Osteoblast (primary cell): ENCODE results near the genes OAS2, IQCD and TPCN1.

DNA sequence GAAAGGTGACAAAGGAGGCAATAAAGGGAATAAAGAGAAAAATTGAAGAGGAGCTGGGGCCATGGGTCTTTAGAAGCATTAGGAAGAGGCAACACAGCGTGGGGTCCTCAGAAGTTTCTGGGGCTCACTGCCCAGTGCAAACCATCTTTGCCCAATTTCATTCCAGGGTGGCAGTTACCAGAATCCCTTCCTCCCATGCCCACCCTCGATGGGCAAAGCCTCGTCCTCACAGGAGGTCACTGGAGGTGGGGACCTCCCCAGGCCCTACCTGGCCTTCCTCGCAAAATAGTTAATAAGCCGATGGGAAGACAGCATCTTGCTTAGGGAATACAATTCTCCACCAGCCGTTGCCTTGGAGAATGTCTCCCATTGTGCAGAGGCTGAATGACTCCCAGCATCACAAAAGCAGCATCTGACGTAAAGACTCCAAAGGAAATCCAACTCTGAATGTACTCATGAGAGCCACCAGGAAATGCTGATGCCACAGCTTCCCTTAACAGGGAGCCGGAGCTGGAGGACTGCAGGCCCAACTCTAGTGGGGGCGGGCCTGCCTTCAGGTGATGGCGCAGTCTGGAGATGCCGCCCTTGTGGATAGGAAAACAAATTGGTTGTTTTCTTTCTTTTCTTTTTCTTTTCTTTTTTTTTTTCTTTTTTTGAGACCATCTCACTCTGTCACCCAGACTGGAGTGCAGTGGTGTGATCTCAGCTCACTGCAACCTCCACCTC is 15.5 kb downstream of the CCDC63 start:
- CAGE, long polyA plus RNA: no peak
- RRBS: no CpG with 5 or more reads among the region's 11 CpGs

- CAGE, long polyA plus RNA: no peak
- RRBS: no CpG with 5 or more reads among the region's 6 CpGs
Measured at GRCh38 chr12:110908929-110909305, 11.5 kb downstream of the MYL2 start.

- CAGE, long polyA plus RNA: no peak
- RRBS: 41% methylated on average over 2 of the region's 25 CpGs
Measured at GRCh38 chr12:110965964-110966604, 45.7 kb upstream of the MYL2 start.

GRCh38 chr12:111247230-111247620 is 121.7 kb downstream of the PHETA1 start:
- CAGE, long polyA plus RNA: no peak
- RRBS: 80% methylated on average over 1 of the region's 10 CpGs

DNA sequence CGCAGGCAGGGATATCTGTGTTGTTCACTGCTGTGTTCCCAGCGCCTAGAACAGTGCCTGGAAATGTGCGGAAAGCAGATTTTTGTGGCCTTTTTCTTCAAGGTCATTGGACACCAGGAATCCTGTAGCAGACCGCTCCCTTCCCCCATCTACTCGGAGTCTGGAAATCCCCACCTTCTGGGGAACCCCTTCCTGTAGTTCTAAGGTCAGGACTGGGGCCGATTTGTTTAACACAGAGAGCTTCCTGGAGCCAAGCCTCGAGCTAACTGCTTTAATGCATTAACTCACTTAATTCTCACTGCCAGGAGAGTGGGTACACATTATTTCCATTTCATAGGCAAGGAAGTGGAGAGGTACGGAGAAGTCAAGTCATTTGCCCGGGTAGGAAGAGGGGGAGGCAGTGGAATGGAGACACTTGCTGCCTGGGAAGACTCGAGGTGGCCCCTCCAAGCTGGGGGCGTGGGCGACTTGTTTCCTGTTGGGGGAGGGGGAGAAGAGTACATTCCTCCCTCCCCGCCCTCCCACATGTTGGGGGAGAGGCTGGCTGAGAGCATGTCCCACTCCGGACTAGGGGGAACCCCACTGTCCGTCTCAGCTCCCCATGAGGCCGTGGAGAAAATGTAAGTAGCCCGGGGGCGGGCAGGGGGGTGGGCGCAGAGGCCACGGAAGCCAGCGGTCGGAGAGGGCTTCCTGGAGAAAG is 1.1 kb upstream of the SH2B3 start:
- CAGE, long polyA plus RNA: no peak
- RRBS: 16% methylated on average over 4 of the region's 22 CpGs

DNA sequence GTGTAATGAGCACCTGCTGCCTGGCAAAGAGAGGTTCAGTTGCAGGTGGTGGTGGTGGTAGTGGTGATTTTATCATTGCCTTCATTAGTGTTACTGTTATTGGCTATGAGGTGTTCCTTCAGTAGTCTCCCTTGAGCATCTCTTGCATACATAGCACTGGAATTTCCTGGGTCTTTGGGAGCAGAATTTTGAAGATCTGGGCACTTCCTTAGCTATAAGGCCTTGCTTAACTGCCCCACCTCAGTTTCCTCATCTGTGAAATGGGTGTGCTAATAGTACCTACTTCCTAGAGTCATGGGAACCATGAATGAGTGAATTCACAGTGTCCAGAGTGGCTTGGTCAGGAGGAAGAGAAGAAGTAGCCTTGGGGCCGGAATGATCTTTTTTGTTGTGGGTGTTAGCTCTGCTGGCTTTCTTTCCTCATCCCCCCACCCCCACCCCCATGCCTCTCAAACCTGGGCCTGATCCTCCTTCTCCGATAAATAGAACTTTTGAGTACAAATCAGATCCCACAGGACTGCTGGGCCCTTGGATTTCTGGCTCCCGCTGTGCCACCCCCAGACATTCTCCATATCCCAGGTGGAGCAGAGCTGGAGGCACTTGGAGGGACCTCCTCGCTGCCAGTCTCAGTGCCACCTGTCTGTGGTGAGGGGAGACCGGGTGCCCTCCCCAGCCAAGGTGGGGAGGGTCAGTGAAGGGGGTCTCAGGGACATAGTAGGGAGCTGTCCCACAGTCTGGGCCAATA is 2.4 kb downstream of the SH2B3 start:
- CAGE, long polyA plus RNA: no peak
- RRBS: no CpG with 5 or more reads among the region's 5 CpGs

GRCh38 chr12:111448838-111449244 is 43.1 kb downstream of the SH2B3 start:
- CAGE, long polyA plus RNA: no peak
- RRBS: no CpG with 5 or more reads among the region's 2 CpGs

DNA sequence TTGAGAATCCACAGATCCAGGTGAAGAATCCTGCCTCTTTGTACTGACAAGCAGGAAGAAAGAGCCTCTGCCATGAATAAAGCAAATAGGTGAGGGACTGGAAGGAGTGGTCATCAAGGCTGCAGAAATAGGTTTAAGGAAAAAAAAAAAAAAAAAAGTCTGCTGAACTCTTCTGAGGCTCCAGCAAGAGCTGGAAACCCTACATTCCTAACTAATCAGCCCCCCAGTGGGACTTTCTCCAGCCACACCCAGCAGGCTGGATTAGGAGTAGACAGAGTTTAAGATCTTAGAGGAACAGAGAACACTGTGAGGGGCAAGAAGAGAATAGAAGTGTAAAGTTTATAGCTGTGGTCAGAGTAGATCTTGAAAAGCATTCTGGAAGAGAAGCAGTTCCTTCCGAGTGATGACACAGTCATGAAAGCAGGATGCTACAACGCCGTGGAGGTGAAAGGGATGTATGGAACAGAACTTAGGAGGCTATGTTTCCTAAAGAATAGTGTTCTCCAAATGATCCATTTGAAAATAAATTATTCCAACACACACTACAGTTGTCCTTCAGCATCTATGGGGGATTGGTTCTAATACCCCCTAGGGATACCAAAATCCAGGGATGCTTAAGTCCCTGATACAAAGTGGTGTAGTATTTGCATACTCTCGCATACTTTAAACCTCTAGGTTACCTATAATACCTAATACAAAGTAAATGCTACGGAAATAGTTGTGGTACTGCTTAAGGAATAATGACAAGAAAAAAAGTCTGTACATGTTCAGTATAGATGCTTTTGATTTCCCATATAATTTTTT is 66.2 kb downstream of the ATXN2 start:
- CAGE, long polyA plus RNA: no peak
- RRBS: no CpG with 5 or more reads among the region's 5 CpGs

DNA sequence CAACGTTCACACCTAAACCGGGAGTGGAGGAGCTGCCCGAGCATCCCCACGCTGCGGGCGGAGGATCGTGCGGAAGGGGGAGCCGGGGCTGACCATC is 886 bp downstream of the ATXN2 start:
- CAGE, long polyA plus RNA: no peak
- RRBS: under 1% methylated on average over 8 of the region's 9 CpGs

DNA sequence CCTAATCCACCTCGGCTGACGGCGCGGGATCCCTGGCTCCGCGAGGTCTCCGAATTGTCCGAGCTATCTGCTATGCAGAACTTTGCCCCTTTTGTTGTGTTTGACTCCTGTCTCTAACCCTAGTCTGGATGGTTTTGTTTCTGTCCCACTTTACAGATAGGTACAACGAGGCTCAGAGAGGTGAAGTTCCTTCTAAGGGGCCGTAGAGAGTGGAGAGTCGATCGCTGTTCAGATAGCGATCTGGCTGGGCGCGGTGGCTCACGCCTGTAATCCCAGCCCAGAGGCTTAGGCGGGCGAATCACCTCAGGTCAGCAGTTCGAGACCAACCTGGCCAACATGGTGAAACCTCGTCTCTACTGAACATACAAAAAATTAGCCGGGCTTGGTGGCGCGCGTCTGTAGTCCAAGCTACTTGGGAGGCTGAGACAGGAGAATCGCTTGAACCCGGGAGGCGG is 369 bp downstream of the ACAD10 start:
- CAGE, long polyA plus RNA: no peak
- RRBS: no CpG with 5 or more reads among the region's 27 CpGs

GRCh38 chr12:111807274-111807827 is 34.7 kb upstream of the MAPKAPK5 start:
- CAGE, long polyA plus RNA: no peak
- RRBS: no CpG with 5 or more reads among the region's 7 CpGs

GRCh38 chr12:112149446-112150062 is 24.2 kb downstream of the TRAFD1 start:
- CAGE, long polyA plus RNA: no peak
- RRBS: no CpG with 5 or more reads among the region's 7 CpGs

GRCh38 chr12:112161666-112162521 is 36.5 kb downstream of the TRAFD1 start:
- CAGE, long polyA plus RNA: no peak
- RRBS: no CpG with 5 or more reads among the region's 21 CpGs

DNA sequence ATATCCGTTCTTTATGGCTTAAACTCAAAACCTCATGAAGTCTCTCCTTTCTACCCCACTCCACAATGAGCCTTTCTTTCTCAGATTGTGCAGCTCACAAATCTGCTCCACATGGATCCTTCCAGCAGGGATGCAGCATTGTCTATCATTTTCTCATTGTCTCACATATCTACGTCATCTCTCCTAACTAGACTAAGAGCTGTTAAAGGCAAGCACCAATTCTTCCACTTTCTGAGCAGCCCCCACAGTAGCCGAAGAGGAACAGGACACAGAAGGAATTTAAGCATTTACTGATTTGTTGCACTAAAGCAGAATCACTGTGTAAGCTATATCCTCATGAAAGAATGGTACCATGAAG is 106.3 kb downstream of the HECTD4 start:
- CAGE, long polyA plus RNA: no peak
- RRBS: no CpG with 5 or more reads among the region's 3 CpGs

GRCh38 chr12:112905463-112906180 is 1.1 kb upstream of the OAS1 start:
- CAGE, long polyA plus RNA: no peak
- RRBS: no CpG with 5 or more reads among the region's 4 CpGs

GRCh38 chr12:112977814-112978945 is at the start of gene OAS2:
Gene OAS2, plus strand, starts transcription at chr12:112978519.
- CAGE, long polyA plus RNA: no peak
- RRBS: 3% methylated on average over 4 of the region's 26 CpGs

DNA sequence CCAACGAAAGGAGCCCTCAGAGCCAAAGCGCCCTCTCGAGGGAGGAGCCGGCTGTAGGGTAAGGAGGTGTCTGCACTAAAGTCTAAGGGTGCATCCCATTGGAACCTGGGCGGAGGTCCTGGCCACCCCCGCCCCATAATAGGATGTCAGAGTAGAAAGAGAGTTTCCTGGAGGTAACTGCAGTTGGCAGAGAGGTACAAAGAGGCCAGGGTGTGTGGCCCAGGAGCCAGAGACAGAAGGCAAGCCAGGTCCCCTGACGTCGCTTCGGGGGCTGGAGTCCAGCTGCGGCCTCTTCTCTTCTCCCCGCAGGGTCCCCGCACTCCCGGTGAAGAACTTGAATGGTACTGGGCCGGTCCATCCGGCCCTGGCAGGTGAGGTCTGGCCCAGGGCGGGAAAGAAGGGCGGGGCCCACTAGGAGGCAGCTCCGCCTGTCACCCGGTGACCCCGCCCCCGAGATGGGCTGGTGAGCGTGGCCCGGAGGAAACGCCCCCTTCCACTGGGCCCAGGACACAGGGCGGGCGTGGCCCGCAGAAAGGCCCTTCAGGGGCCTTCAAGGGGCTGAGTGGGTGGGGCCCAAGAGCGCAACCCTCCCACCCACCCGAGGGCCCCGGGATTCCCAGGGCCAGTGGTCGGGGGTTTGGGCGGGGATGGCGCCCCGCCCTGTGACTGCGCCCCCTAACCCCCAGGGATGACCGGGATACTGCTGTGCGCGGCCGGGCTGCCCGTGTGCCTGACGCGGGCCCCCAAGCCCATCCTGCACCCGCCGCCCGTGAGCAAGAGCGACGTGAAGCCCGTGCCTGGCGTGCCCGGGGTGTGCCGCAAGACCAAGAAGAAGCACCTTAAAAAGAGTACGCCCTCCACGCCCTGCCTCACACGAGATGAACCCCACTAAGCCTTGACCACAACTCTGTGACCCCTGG is 36.6 kb downstream of the DTX1 start:
- CAGE, long polyA plus RNA: no peak
- RRBS: 12% methylated on average over 23 of the region's 54 CpGs

DNA sequence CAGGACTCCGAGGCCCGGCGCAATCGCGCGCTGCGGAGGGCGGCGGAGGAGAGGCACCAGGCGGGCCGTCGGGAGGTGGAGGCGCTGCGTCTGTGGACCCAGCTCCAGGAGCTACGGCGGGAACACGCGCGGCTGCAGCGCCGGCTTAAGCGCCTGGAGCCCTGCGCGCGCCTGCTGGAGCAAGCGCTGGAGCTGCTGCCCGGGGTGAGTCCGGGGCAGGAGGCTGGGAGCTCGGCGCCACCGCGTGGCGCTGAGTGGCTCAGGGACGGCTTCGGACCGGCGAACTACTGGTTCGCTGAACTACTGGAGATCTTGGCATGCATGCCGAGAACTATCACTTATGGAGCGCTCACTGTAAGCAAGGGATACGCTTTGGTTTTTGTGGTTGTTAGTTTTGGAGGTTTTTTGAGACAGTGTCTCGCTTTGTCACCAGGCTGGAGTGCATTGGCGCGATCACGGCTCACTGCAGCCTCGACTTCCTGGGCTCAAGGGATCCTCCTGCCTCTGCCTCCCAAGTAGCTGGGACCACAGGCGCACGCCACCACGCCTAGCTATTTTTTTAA is 3.8 kb downstream of the CFAP73 start:
- CAGE, long polyA plus RNA: no peak
- RRBS: 1% methylated on average over 24 of the region's 49 CpGs

- CAGE, long polyA plus RNA: no peak
- RRBS: no CpG with 5 or more reads among the region's 23 CpGs
Measured at GRCh38 chr12:113220566-113221208, at the start of gene IQCD. Gene IQCD, minus strand, starts transcription at chr12:113221094.

DNA sequence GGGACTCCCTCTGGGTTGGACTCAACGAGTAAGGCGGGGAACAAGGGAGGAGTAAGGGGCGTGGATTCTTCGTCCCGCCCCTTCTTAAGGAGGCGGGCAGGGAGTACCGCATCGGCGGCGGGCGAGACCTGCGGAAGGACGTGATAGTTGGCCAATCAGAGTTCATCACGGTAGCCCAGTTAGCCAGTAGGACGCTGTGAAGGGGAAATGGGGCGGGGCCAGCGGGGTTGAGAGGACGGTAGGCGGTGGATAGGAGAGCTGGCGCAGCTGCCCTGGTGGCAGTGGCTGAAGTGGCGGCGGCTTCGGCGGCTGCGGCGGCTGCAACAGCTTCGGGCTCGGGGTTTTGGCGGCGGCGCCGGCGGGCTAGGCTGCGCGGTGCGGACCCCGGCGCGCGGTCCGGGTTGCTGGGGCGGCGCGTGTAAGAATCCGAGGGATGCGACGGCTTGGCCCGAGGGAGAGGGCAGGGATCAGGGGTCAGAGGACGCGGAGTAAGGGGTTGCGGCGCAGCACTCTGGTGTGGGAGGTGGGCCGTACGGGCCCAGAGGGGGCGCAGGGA is at the start of gene TPCN1:
Gene TPCN1, plus strand, starts transcription at position 256 of the 556 bp plus-strand sequence.
- CAGE, long polyA plus RNA: no peak
- RRBS: no CpG with 5 or more reads among the region's 55 CpGs